H4 (cell line): ENCODE data around the genes SHISA5 and DAG1.

DNA sequence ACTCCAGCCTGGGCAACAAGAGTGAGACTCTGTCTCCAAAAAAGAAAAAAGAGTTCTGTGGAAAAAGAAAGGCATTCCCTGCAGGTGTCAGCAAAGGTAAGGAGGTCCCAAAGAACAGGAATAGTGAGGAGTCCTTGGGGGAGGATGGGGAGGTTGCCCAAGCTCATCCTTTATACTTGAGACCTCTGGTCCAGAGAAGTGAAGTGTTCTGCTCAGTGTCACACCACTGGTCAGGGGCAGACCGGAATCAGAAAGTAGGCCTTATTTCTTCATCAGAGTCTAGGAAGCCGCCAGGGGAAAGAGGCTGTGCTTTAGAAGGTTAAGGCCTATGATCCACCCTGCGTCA is 37.3 kb downstream of the CDC25A start:
- RAMPAGE, long total RNA: no peak

- RAMPAGE, long total RNA: no peak
Measured at GRCh38 chr3:48247524-48248033, 6.7 kb downstream of the ZNF589 start.

- RAMPAGE, long total RNA: no peak
Measured at GRCh38 chr3:48422663-48423299, 7.1 kb downstream of the PLXNB1 start.

GRCh38 chr3:48426954-48428094 is 2.6 kb downstream of the PLXNB1 start:
- RAMPAGE, long total RNA: no peak

GRCh38 chr3:48472319-48472553 is 6.2 kb downstream of the TREX1 start:
- RAMPAGE, long total RNA: no peak

GRCh38 chr3:48479109-48479818 is 13.2 kb downstream of the TREX1 start:
- RAMPAGE, long total RNA: no peak

DNA sequence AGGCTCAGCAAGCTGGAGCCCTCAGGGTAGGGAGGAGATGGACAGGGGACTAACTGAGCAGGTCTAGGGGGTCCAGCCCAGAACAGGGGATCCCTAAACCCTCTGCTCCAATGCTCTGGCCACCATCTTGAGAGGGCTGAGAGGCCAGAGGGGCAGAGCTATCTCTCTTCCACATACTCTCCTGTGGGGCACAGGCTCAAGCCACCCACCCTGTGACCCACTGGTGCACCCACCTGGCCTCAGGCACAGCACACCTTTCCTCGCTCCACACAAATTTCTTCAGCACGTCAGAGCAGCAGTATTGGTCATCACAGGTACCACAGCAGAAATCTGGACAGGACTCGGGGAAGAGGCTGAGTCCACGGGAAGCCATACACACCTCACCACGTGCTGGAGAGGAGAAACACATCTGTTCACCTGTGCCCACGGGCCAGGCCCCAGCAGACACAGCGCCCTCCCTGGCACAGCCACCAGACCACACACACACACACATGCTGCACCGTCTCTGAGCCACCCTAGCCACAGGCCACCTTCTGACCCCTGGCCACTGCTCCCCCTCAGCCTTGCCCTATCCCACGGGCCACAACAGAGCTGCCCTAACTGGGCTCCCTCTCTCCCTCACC is 3.0 kb downstream of the SHISA5 start:
- RAMPAGE, long total RNA: no peak

DNA sequence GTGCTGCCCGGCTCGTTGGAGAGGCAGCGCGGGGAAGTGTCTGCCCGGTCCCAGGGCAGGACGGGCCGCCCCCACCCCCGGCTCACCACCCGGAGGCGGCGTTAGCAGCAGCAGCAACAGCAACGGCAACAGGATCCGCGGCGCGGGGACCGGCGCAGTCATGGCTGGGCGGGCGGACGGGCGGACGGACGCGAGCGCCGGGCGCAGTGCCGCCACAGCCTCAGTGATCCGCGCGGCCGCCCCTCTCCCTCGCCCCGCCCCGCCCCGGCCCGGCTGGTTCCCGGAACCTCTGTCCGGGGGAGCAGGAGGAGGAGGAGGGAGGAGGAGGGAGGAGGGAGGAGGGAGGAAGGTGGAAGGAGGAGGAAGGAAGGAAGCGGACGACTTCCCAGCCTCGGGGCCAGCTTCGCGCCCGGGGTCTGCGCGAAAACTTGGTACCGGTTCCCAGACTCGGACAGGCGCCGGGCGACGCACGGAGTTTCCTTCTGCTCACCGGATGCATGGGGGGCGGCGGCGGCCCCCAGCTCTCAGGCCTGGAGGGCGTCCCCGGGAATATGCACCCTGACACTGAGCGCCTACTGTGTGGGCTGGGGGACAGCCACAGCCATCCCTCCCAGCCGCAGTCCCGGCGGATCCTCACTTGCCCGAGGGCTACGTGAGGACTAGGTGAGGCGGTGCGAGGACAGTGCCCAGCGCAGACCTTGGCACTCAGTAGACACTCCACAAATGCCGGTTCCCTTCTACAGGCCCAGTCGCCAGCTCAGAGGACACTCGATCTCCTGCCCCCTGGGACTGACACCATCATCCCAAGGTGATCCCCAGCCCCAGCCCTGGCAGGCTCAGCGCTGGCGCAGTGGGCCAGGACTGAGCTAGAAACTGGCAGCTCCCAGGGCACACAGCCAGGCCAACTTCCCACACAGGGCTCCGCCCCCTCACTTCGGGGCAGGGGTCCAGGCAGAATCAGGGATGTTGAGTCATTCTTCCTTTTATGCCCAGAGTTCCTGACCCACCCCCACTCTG is at the start of gene SHISA5:
Gene SHISA5 (minus strand): TSS at position 242 of the 1,017 bp plus-strand sequence.
- RAMPAGE, long total RNA: start-site peak on the minus strand centred at position 215 of the sequence, 58 bp wide, 25 reads

GRCh38 chr3:48560682-48561494 is 2.7 kb downstream of the UCN2 start:
- RAMPAGE, long total RNA: no peak

DNA sequence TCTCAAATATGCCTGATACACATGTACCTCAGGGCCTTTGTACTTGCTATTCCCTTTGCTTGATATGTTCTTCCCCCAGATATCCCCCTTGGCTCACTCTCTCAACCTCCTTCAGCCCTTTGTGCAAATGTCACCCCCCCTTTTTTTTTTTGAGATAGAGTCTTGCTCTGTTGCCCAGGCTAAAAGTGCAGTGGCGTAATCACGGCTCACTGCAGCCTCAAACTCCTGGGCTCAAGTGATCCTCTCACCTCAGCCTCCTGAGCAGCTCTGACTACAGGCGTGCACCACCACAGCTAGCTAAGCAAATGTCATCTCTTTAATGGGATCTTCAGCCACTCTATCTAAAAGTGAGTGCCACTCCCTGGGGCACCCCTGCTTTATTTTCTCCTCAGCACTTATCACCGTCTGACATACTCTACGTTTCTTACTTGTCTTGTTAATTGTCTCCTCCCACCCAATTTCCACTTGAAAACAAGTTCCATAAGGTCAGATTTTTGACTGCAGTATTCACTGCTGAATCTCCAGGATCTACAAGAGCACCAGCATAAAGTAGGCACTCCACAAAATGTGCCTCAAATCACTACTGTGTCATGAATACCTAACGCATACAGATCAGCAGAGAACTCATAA is 14.6 kb downstream of the IP6K2 start:
- RAMPAGE, long total RNA: no peak

- RAMPAGE, long total RNA: no peak
Measured at GRCh38 chr3:48848818-48849383, 1.2 kb upstream of the PRKAR2A start.

DNA sequence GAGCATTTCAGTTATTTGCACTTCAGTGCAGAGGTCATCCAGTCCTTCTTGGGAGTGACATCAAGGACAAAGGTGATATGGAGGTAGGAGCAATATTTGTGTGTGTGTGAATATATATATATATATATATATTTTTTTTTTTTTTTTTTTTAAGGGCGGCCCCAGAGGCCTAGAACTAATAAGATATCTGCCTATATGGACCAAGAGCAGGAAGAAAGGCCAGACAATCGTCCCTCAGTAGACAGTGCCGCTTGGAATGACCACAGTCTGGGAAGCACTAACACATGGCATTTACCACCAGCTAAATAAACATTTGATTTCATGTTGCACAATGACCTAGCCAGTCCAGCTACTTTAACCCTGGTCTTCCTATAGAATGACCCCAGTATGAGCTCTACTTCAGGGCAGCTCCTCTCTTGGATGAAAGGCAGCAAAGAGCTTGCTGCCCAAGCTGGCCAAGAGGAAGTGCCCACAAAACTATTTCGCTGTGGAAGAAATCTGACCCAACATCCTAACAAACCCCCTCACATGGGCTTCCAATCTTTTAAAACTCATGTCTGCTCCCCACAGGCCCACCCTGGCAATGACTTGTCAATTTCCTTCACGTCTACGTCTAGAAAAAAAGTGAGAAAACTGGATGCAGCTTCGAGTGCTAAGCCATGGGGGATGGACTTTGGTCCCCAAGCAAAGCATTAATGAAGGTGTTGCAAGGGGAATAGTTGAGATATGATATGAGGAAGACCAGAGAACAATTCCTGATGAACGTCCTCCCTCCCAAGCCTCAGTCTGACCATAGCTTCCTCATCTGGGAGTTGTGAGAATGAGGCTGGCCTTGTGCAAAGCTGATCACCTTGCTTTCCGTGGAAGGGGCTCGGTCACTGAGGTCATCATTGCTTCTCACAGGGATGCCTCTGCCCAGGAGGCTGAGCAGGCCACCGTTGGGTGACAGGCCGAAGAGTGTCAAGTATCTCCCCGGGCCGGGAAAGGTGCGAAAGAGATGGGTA is 1.1 kb downstream of the SLC25A20 start:
- RAMPAGE, long total RNA: no peak

GRCh38 chr3:49014807-49015681 is 3.3 kb downstream of the DALRD3 start:
- RAMPAGE, long total RNA: no peak

- RAMPAGE, long total RNA: no peak
Measured at GRCh38 chr3:49092639-49092782, 1.4 kb downstream of the QRICH1 start.

GRCh38 chr3:49182076-49182489 is 9.6 kb downstream of the C3orf84 start:
- RAMPAGE, long total RNA: no peak

DNA sequence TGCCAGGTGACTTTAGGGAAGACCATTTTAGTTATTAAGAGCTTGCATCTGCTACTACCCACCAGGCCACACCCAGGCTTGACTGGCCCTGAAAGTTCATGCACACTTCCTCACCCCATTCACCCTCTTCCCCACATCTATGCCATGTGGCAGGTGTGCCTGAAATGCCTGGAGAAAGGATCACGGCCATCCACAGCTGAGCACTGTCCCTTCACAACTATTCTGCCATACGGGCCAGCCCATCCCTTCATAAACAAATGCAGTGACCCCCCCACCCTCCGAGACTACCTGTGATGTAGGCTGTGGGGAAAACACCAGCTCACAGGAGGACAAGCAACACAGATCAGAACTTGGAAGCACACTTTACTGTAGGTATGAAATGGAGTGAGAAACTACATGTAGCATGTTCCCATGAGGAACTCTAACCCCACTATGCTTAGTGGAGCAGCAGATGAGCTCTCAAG is 28.8 kb downstream of the USP4 start:
- RAMPAGE, long total RNA: no peak

DNA sequence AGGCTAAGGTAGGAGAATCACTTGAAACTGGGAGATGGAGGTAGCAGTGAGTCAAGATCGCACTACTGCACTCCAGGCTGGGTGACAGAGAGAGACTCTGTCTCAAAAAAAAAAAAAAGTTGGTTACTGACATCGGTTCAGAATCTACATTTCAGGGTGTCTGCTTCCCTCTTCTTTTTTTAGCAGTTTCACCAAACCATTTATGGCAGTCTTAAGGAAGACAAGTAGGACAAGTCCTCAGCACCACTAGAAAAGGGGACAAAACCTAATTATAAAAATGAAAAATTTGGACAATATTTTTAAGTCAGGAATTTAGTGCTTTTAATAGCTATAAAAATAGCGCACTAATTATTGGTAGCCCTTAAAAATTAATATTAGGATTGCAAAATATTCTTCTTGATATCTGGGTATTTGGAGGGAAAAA is 3.4 kb upstream of the USP4 start:
- RAMPAGE, long total RNA: no peak

- RAMPAGE, long total RNA: no peak
Measured at GRCh38 chr3:49415787-49416667, 3.8 kb downstream of the TCTA start.

GRCh38 chr3:49469386-49470104 is 522 bp upstream of the DAG1 start:
- RAMPAGE, long total RNA: no peak

DNA sequence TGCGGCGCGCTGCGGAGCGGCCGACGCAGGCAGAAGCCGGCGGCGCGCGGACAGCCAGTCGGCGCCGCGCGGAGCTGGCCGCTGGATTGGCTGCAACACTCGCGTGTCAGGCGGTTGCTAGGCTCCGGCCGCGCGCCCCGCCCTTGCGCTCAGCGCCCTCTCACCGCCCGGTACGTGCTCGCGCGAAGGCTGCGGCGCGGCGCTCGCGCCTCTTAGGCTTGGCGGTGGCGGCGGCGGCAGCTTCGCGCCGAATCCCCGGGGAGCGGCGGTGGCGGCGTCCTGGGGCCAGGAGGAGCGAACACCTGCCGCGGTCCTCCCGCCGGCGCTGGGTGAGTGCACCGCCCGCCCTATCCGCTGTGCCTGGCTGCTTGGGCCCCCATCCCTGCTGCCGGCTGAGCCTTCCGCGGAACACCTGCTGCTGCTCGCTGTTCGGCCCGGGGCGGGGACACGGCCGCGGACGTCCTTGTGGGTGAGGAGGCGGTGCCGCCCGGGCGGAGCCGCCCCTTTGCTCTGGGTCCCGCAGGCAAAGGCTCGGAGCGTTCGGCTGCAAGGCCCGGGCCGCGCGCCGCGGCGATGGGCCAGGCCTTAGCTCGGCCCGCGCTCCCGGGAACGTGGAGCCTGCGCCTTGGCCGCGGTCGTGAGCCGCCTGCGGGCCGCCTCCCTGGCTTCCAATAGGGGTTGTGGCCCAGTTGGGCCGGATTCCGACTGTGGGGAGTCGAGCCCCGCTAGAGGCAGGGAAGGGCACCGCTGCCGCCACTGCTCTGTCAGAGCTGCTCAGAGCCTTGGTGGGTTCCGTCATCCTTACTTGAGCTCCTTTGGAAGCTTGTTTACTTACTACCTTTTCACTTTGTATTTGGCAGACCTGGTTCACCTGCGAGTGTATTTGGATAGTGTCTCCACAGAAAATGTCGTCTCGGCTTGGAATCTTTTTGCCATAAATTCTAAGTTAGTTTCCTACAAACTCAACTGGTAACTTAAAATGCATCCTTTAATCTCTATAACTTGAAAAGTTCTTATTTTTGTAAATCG is at the start of gene DAG1:
Gene DAG1 (plus strand): TSS at position 163 of the 1,029 bp plus-strand sequence.
- RAMPAGE, long total RNA: no peak